GM06990 (cell line): ENCODE measurements around a stretch of chr11.

DNA sequence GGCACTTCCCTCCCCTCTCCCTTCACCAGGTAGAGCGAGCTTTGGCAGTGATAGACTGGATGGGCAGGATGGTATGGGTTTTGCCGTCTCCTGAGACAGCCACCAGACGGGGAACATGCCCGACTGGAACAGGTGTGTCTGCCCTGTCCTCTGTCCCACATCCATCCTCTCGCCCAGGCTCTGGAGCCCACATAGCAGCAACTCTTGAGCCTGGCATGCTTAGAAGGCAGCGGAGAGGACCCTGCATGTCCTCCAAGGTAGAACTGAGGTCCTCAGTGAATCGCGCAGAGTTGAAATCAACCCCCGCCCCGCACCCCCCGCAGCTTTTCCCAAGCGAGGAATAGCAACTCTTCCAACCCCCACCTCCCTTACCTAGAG lies 788 bp downstream of the DGAT2 start:
- RRBS, result no CpG with 5 or more reads among the region's 12 CpGs

GRCh38 chr11:75771241-75772125 lies 2.9 kb downstream of the DGAT2 start:
- RRBS, result no CpG with 5 or more reads among the region's 7 CpGs

DNA sequence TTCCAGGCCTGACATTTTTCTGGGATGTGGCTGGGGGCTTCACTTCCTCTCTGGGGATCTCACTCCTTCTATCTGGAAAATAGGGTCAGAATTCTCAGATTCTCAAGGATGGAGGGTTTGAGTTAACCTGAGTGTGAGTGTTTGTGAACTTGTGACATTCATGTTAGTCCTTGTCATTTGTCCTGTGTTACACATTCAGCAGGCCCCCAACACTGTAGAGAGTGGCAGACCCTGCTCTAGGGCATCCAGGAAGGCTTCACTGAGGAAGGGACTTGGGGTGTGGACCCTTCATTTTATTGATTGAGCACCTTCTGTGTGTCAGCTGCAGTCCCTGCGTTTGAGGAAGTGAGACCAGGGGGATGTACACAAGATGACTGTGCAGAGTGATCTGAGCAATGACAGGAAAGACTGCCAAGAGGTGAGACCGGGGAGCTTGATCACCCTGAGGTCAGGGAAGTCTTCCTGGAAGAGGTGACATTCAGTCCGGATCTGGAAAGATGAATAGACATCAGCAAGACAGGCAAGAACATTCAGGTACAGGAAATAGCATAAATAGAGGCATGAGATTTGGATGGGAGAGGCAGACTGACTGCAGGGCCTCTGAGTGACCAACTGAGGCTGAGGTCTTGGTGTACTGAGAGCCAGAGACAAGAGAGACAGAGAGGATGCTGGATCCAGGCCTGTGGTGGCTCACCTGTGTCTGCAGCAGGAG lies 5.0 kb downstream of the DGAT2 start:
- RRBS, result 13% methylated on average over 1 of the region's 3 CpGs

- RRBS, result no CpG with 5 or more reads among the region's 6 CpGs
These were observed 1.7 kb downstream of the UVRAG start for GRCh38 chr11:75816553-75817227.

GRCh38 chr11:76185996-76186481 lies 20.3 kb downstream of the WNT11 start:
- RRBS, result no CpG with 5 or more reads among the region's 15 CpGs

GRCh38 chr11:76276232-76276965 lies 70.1 kb upstream of the WNT11 start:
- RRBS, result 81% methylated on average over 1 of the region's 8 CpGs

DNA sequence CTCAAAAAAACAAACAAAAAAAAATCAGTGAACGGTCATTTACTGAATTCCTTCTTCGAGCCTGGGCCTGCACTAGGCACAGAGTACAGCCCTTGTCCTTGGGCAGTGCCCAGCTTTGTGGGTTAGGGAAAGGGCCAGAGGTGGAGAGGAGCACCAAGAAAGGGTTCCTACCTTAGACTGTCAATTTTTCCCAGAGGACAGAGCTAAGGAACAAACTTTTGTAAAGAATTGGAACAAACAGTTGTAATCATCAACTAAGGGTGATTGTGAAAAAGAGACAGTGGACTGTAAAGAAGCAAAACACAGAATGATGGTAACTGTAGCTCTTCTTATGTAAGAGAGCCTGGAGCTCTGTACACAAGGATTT lies 10.8 kb downstream of the GVQW3 start:
- RRBS, result no CpG with 5 or more reads among the region's 2 CpGs

- RRBS, result no CpG with 5 or more reads among the region's 8 CpGs
These were observed 49.3 kb downstream of the EMSY start for GRCh38 chr11:76494152-76494513.

GRCh38 chr11:76577048-76577817 lies 93.3 kb downstream of the LRRC32 start:
- RRBS, result no CpG with 5 or more reads among the region's 9 CpGs

- RRBS, result no CpG with 5 or more reads among the region's 7 CpGs
These were observed 13.8 kb downstream of the LRRC32 start for GRCh38 chr11:76656787-76657099.

- RRBS, result no CpG with 5 or more reads among the region's 11 CpGs
These were observed 2.3 kb downstream of the TSKU start for GRCh38 chr11:76785068-76786218.

- RRBS, result 71% methylated on average over 11 of the region's 31 CpGs
These were observed 13.6 kb downstream of the TSKU start for GRCh38 chr11:76796302-76797522.

DNA sequence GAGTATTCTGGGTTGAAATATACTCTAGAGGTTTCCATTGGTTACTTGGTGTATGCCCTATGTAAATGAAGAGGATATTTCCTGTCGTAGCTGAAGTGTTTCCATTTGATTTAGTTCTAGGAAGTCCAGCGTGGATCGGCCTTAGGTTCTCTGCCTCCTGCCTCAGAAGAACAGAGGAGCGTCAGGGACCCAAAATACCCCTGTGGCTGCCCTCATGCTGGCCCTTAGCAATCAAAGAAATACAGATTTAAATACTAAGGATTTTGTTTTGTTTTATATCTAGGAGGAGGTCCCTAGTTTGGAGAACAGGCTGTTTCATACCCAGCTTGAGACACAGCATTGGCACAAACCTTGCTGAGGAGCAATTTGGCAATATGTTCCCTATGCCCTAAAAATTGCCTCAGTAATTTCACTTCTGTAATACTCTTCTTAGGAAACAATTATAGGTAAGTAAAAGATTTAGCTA lies 36.9 kb downstream of the TSKU start:
- RRBS, result no CpG with 5 or more reads among the region's 4 CpGs

DNA sequence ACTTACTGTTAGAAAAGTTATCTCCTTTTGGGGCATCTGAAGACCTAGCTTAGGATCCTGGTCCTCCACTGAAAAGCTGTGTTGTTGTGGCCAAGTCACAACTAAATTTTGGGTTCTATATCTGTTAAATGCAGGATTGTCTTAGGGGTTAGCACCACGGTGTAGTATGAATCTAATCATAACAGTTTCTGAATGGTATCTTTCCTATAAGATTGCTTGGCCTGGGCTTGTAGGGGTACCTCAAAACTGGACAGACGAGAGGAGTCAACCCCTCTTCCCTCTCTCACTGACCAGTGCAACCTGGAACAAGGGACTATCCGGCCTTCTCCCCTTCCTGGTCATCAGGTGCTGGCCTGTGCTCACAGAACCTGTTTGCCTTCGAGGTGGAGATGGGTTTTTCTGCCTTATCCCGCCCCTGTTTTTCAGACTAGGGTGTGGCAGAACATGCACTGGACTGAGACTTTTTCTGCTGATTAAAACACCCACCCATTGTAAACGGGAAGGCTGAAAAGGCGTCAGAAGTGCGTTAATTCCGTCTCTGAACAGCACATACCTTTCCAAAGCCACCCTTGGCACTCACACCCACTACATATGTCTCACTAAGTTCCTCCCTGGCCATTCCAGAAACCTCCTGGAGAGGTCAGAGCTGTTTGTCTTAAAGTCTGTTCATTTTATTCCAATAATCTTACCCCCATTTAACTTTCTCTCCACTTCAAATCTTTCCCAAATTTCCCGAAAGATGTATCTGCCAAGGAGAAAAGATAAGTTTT lies 4.4 kb upstream of the B3GNT6 start:
- RRBS, result no CpG with 5 or more reads among the region's 10 CpGs

- RRBS, result no CpG with 5 or more reads among the region's 6 CpGs
These were observed 5.8 kb downstream of the OMP start for GRCh38 chr11:77108506-77108750.

- RRBS, result 19% methylated on average over 3 of the region's 6 CpGs
These were observed 5.7 kb upstream of the MYO7A start for GRCh38 chr11:77122385-77122722.

GRCh38 chr11:77147452-77148482 lies 19.7 kb downstream of the MYO7A start:
- RRBS, result 10% methylated on average over 11 of the region's 50 CpGs

DNA sequence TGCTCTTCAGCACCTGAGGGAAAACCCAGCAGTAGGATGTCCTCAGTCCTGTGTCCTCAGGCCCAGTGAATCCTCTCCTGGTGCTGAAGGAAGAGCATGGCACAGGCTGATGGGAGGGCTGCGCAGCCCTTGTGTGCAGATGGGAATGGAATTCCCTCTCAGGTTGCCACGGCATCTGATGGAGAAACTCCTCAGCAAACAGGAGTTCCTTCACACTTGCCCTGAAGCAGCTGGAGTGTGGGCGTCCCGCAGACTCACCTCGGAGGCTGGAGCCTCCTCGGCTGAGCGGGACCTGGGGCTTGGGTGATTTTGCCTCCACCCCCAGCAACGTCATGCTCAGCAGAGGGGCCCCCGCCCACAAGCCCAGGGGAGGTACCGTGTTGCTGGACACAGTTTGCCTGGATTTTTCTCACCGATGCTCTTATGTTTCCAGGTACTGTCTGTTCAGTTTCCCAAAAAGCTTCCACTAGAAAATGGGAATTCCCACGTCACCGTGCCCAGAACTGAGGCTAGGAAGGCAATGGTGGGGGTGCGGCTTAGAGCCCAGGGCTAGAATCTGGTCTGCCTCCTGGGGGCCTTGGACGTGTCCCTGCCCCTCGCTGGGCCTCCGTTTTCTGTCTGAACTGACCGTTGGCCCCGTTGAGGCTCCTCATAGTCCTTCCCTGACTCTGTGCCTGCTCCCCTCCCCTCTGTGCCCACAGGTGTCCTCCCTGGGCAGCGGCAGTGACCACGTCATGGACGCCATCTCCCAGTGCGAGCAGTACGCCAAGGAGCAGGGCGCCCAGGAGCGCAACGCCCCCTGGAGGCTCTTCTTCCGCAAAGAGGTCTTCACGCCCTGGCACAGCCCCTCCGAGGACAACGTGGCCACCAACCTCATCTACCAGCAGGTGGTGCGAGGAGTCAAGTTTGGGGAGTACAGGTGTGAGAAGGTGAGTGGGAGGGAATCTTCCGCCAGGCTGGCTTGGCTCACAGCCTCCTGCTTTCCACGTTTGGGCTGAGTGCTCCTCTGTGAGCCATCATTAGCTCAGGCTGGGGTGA lies 63.6 kb downstream of the MYO7A start:
- RRBS, result no CpG with 5 or more reads among the region's 34 CpGs

DNA sequence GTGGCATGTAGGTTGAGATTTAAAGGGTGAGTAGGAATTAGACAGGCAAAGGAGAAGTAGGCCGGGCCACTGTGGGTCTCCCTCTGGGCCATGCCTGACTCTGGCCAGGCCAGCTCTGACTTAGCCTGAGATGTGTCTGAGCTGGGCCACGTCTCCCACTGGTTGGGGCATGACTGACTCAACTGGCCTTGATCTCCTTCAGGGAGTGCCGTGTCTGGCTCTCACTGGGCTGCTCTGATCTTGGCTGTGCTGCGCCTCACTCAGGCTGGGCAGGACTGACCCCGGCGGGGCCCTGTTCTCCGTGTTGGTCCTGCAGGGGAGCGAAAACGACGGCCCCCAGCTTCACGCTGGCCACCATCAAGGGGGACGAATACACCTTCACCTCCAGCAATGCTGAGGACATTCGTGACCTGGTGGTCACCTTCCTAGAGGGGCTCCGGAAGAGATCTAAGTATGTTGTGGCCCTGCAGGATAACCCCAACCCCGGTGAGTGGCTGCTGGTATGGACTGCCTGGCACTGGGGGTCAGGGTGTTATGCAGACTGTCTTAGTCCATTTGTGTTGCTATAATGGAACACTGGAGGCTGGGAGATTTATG lies 71.4 kb downstream of the MYO7A start:
- RRBS, result no CpG with 5 or more reads among the region's 15 CpGs

- RRBS, result no CpG with 5 or more reads among the region's 2 CpGs
These were observed 48.6 kb downstream of the GDPD4 start for GRCh38 chr11:77252815-77253290.